Mesenchymal stem cell of the bone marrow (primary cell): ENCODE data around the genes SNN, TXNDC11 and NPIPB2.

DNA sequence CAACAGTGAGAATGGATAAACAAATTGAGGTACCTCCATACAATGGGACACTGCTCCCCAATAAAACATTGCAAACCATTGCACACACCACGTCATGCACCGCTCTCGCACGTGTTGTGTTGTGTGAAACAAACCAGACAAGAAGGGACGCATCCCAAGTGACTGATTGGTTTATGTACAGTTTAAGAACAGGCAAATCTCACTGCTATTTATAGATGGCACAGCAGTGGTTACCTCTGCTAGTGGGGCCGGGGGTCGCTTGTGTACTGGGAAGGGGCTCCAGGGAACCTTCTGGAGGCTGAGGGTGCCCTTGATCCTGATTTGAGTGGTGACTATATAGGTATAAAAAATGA lies 16.0 kb upstream of the PRM1 start:
- CAGE, long polyA plus RNA: no peak

- CAGE, long polyA plus RNA: no peak
Measured at GRCh38 chr16:11308699-11309297, 27.7 kb upstream of the PRM1 start.

- CAGE, long polyA plus RNA: no peak
Measured at GRCh38 chr16:11493578-11493918, 33.5 kb downstream of the ENSG00000188897 start.

DNA sequence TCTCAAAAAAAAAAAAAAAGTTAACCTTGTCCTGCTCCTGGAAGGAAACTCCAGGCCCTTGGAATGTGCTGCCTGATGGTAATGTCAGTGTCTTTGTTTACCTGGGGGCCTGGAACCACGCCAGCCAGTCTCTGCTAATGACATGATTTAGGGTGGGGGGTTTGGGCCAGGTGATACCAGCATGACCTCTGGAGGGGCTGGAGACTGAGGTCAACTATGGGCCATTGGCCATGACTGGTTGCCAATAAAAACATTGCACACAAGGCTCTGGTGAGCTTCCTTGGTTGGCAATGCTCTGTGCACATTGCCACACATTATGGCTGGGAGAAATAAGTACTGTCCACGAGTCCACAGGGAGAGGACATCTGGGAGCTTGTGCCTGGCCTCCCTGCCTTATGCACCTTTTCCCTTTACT lies 7.2 kb upstream of the ENSG00000188897 start:
- CAGE, long polyA plus RNA: no peak

GRCh38 chr16:11535352-11536038 lies 8.4 kb upstream of the ENSG00000188897 start:
- CAGE, long polyA plus RNA: no peak

GRCh38 chr16:11540489-11540867 lies 13.4 kb upstream of the ENSG00000188897 start:
- CAGE, long polyA plus RNA: no peak

GRCh38 chr16:11561457-11561795 lies 25.3 kb downstream of the LITAF start:
- CAGE, long polyA plus RNA: no peak

DNA sequence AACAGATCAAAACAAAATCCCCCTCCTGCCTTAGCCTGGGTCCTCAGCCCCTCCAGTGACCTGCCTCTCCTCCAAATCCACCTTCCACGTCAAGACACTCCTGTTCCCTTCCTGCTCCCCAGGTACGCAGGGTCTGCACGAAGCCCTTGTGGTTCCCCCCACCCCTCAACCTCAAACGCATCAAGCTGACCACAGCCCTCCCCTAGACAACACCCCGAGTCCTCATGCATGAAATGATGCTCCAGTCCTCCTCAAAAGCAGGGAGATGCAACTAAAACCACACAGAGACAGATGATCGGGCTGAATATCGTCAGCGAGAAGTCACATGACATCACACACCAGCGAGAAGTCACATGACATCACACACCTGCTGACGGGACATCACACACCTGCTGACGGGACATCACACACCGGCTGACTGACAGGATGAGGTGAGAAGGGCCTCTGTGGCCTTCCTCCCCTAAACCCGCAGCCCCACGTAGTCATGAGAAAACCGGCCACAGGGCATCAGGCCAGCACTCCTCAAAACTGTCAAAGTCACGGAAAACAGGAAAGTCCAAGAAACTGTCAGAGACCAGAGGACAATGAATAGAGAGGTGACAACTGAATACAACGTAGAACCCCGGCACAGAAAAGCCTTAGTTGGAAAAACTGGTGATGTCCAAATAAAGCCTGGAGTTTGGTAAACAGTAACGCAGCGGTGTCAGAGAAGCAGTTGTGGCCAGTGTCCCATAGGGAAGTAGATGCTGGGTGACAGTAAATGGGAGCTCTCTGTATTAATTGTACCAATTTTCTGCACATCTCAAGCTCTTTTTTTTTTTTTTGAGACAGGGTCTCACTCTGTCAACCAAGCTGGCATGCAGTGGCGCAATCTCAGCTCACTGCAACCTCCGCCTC lies 14.3 kb downstream of the LITAF start:
- CAGE, long polyA plus RNA: no peak

- CAGE, long polyA plus RNA: no peak
Measured at GRCh38 chr16:11635689-11636967, 32.1 kb upstream of the SNN start.

DNA sequence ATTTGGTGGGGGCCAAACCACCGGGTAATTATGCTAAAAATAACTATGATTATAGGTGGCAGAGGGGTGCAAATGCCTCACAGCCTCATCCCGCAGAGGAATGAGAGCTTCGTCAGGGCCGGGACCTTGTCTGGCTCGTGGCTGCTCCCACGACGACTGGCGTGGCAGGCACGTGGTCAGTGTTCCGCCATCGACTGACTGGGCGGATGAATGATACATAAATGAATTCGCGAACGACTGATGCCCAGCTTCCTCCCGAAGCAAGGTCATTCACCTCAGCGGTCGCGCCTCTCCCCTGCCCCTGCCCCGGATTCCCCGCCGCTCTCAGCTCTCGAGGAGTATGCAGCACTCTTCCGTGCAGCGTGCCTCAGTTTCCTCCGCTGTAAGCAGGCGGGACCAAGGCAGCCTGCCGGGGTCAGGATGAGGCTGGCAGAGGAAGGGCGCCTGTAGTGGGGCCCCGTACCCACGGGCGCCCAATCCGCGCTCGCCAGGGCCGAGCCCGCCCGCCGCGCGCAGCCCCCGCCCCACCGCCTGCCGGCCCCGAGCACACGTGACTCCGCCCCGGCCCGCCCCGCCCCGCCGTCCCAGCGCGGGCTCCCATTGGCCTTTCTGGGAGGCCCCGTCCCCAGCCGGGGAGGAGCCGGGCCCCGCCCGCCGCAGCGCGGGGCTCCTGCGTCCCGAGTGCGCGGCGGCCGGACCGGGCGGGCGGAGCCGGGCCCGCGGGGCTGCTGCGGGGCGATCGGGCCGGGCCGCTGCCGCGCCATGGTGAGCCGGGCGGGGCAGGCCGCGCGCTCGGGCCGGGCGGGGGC lies at the start of gene SNN:
TSS of gene SNN (plus strand) at position 680 of the 809 bp plus-strand sequence.
- CAGE, long polyA plus RNA: no peak

DNA sequence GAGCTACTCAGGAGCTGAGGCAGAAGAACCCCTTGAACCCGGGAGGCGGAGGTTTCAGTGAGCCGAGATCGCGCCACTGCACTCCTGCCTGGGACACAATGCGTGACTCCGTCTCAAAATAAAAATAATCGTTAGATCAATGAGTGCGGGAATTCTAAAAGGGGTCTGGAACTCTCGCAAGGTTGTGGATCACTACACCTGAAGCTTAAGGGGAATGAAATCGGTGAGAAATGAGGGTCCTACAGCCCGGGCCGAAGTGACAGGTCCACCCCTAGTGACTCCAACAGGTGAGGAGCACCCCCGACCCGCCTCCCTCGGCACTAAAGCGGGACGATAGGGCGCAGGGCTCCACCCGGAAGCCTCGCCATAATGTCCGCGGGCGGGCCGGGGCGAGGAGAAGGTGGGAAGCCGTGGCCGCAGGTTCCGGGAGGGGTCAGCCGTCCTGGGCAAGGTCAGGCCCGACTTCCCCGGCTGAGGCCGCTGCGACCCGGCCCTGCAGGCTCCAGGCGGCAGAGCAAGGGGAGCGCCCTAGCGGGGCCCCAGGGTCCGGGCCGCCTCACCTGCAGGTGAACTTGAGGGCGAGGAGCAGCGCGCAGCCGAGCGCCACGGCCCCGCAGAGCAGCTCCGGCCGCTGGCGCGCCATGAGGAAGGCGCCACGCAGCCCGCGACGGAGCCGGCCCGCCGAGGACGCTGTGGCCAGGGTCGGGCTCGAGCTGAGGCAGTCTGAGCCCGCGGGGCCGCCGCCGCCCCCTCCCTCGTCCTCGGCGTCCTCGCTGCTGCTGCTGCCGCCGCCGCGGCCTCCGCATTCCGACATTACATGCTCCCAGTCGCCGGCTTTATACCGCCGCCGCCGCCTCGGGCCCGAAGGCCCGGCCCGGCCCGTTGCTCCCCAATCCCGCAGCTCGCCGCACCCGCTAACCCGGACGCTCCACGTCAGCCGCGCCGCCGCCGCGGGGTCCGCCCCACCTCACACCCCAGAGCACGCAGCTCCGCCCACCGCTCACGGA lies at the start of gene TXNDC11:
TSS of gene TXNDC11 (minus strand) at position 941 of the 1,007 bp plus-strand sequence.
- CAGE, long polyA plus RNA: no peak

- CAGE, long polyA plus RNA: no peak
Measured at GRCh38 chr16:11743470-11744090, 923 bp upstream of the TXNDC11 start.

DNA sequence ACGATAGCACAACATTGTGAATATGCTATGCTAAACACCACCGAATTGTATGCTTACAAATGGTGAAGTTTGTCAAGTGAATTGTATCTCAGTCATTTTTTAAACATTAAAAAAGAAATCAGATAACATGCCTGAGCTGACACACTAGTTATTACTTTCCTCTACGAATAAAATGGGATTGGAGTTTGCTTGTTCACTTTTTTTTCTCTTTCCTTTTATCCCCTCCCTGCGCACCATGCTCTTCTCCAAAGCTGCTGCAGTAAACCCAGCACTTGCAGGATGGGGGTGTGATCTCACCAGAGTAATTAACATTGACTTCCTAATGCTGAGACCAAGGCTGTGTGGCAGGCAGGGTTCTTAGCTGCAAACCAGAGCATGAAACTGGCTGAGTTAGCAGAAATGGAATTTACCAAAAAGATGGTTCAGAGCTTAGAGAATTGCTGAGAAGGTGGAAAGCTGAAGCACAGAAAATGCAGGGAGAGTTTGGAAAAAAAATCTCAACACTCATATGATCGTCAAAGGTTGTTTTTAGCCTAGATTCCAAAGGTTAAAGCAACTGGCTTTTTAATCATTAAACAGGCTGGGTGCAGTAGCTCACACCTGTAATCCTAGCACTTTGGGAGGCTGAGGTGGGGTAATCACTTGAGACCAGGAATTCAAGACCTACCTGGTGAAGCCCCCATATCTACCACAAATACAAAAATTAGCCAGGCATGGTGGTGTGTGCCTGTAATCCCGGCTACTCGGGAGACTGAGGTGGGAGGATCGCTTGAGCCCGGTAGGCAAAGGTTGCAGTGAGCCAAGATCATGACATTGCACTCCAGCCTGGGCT lies 5.7 kb upstream of the TXNDC11 start:
- CAGE, long polyA plus RNA: no peak

GRCh38 chr16:11941933-11942482 lies at the start of gene NPIPB2:
Gene NPIPB2 (minus strand): TSS chr16:11942045.
- CAGE, long polyA plus RNA: no peak

DNA sequence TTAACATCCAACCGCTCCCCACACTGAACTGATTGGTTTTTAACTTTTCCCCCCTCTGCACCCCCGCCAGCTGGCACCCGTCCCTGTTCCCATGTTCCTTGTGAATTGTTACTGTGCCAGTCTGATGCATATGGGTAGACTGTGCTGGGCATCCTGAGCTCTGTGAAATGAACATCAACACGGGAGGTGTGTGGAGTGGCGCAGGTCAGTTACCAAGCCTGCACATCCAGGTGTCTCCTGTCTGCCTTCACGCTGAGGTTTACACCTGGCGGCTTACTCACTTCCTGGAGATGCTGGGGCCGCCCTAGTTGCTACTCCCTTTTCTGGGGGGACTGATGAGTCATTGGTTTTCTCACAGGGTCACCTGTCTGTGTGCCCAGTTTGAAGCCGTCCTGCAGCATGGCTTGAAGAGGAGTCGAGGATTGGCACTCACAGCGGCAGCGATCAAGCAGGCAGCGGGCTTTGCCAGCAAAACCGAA lies 50.5 kb downstream of the SNX29 start:
- CAGE, long polyA plus RNA: no peak

DNA sequence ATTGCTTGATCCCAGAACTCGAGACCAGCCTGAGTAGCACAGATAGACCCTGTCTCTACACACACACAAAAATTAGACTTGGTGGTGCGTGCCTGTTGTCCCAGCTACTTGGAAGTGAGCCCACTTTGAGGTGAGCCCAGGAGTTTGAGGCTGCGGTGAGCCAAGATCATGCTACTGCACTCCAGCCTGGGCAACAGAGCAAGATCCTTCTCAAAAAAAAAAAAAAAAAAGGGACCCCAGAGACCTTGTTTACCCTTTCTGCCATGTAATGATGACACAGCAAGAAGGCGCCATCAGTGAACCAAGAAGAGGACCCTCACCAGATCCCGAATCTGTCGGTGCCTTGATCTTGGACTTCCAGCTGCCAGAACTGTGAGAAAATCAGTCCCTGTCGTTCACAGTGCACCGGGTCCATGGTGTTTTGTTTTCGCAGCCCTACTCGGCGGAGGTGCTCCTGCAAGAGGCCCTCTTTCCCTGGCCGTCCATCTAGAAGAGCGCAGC lies 115.1 kb downstream of the SNX29 start:
- CAGE, long polyA plus RNA: no peak

- CAGE, long polyA plus RNA: no peak
Measured at GRCh38 chr16:12092537-12093123, 116.1 kb downstream of the SNX29 start.

DNA sequence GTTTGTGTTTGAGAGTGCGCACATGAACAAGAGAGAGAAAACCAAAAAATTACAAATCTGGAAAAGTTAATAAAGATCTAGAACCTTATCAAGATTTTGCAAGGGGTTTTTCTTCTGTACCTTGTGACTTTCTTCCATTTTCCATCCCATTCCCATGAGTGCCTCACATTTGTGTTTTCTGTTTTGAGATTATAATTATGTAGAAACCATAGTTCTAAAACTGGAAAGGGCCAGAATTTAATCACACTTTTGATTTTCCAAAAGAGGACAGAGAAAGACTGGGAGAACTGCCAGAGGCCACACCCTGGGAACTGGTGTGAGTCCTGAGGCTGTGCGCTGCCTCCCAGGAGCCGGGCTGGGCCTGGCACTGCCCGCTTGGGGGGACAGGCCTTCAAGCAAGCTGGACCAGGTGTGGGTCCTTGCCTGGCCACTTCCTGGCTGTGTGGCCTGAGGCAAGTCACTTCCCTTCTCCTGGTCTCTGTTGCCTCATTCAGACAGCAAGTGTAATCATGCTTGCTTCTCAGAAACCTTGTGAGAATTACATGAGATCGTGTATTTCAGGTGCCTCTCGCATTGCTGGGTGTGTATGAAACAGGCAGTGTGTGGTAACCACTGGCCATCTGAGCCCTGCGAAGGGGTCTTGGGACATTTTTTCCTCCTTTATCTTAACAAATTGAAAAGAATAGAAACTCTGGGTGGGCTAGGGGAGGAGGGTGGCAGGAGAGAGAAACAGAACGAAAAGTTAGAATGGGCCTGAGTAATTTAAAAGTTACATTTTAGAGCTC lies 143.0 kb downstream of the SNX29 start:
- CAGE, long polyA plus RNA: no peak

- CAGE, long polyA plus RNA: no peak
Measured at GRCh38 chr16:12146818-12147495, 170.4 kb downstream of the SNX29 start.

DNA sequence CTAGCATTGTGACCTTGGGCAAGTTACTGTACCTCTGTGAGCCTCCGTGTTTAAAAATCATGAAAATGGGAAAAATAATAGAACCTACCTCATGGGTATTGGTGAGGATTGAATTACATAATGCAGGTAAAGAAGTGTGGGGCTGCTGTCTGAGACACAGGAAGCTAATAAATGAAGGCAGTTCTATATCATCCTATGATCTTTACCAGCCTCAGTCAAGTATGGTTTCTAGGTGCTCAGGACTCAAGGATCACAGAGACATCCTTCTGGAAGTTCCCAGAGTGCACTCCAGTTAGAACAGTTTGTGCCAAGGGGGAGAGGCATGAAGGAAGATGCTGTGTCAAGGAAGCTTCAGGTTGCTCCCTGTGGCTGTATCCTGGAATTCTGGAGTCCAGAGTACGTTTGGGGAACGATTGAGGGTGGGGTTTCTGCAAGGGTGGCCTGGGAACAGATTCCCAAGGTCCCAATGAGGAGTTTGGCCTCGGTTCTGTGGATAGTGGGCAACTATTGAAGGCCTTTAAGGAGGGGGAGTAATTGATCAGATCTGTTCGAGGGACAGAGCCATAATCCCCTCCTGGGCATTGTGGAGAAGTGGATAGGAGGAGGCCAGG lies 173.2 kb downstream of the SNX29 start:
- CAGE, long polyA plus RNA: no peak